GM12892 (cell line): ENCODE measurements around a stretch of chr1.

GRCh38 chr1:111214269-111215548 is 12.8 kb upstream of the CHI3L2 start:
- RRBS = no CpG with 5 or more reads among the region's 13 CpGs

DNA sequence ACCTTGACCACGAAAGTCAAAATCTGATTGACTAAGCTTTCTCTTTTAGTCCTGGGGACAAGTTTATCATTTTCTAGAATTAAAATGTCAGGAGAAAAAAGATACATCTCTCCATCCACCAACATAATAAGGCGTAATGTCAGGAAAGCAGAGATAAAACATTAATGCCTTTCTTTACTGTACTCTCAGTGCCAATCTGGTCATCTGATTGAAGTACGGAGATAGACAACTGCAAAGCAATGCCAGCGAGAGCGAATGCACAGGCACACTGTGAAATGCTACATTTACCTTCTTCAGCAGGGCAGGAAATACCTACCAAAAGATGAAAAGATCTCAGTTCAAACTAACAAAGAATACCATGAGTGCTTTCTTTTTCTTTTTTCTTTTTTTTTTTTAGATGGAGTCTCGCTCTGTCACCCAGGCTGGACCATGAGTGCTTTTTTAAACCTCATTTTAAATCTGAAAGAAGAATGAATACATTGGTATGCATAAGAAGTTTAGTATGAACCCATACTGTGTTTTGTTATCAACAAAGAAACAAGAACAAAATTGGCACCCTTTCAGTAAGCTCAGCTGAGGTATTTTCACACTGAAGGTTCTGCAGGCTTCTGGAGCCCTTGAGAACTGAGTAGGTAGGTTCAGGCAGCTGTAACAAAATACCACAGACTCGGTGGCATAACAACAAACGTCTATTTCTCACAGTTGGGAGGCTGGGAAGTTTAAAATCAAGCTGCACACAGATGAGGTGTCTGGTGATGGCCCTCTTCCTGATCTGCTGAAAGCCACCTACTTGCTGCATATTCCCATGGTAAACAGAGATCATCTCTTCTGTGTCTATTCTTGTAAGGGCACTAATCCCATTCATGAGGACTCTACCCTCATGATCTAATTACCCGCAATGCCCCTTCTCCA is 1.7 kb upstream of the CHI3L2 start:
- RRBS = no CpG with 5 or more reads among the region's 9 CpGs

DNA sequence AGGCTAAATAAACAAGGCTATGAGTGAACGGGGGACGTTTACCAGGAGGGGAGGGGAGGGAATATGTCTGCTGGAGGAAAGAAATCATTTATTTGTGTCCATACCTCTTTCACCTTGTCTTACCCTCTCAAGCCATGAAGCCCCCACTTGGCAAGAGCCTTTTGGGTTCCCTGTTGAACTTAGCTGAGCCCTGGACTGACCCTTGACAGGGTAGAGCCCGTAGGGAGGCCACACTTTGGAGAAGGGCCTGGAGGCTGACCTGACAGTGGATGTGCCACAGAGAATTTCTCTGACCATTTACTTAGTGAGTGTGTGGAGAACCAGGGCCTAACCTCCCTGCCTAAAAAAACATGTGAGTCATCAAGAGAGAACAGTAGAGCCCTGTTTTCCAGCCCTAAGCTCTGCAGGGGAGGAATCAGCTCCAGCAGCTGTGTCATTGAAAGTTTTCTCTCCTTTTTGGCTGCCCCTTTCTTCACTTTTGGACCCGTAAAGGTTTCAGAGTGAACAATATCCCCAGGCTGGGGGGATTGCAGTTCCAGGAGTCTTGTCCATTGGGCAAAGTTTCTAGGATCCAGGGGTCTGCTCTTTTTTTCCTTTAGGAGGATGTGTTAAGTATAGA is 877 bp downstream of the CHI3L2 start:
- RRBS = no CpG with 5 or more reads among the region's 4 CpGs

GRCh38 chr1:111449920-111450606 is 799 bp downstream of the ATP5PB start:
- RRBS = no CpG with 5 or more reads among the region's 9 CpGs

- RRBS = no CpG with 5 or more reads among the region's 4 CpGs
Observed at GRCh38 chr1:111470858-111471630, 2.7 kb upstream of the C1orf162 start.

GRCh38 chr1:111474094-111474577 is 352 bp downstream of the C1orf162 start:
- RRBS = no CpG with 5 or more reads among the region's 5 CpGs

GRCh38 chr1:111501715-111502182 is 1.7 kb downstream of the ADORA3 start:
- RRBS = no CpG with 5 or more reads among the region's 5 CpGs

- RRBS = no CpG with 5 or more reads among the region's 8 CpGs
Observed at GRCh38 chr1:111505585-111506344, 2.3 kb upstream of the ADORA3 start.

- RRBS = no CpG with 5 or more reads among the region's 4 CpGs
Observed at GRCh38 chr1:111603823-111604436, 15.7 kb upstream of the RAP1A start.

- RRBS = no CpG with 5 or more reads among the region's 4 CpGs
Observed at GRCh38 chr1:111627914-111628638, 8.5 kb downstream of the RAP1A start.

- RRBS = no CpG with 5 or more reads among the region's 5 CpGs
Observed at GRCh38 chr1:111644981-111645869, 25.6 kb downstream of the RAP1A start.

DNA sequence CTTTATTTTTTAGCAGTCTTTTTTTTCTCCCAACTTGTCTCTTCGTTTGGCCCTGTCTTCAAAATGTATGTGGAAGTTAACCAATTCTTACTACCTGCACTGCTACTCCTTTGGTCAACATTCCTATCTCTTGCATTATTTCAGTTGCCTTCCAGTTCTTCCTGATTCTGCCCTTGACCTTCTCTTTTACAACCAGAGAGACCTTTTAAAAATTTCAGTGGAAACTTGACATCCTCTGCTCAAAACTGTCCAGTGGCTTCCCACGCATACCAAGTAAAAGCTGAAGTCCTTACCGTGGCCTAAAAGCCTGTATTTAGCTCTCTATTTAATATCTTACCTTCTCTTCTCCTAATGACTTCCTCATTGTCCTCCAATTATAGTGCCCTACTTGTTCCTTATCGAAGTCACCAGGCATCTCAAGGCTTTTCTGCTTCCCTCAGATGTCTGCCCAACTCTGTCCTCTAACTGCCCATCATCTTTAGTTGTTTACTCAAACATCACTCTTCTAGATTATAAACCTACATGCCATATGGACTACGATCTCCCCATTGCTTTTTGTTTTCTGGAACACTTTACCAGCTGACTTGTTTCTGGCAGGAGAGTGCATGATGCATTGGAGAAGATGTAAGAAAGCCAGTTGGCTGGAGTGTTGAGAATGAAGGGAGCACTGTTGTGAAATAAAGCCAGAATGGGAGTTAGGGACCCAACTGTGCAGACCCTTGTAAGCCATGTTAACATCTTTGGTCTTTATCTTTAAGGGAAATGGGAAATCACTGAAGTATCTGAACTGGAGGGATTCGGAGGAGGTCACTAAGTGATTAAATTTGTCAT is 41.1 kb downstream of the RAP1A start:
- RRBS = no CpG with 5 or more reads among the region's 6 CpGs

DNA sequence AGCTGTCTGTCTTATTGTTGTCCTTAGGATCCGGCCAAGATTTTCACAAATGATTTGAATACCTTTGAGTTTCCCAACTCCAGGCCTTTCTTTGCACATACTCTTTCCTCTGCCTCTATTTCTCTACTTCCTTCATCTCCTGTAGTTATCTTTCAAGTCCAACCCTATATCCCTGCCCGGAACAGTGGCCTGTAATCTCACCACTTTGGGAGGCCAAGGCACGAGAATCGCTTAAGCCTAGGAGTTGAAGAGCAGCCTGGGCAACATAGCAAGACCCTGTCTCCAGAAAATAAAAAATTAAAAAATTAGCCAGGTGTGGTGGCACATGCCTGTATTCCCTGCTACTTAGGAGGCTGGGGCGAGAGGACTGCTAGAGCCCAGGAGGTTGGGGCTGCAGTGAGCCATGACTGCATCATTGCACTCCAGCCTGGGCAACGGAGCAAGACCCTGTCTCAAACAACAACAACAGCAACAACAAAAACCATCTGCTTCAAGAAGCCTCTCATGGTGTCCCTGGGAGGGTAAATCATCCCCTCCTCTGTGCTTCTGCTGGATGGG is 34.4 kb downstream of the KCND3 start:
- RRBS = no CpG with 5 or more reads among the region's 6 CpGs

- RRBS = no CpG with 5 or more reads among the region's 4 CpGs
Observed at GRCh38 chr1:112199040-112199394, 197.0 kb upstream of the CTTNBP2NL start.

DNA sequence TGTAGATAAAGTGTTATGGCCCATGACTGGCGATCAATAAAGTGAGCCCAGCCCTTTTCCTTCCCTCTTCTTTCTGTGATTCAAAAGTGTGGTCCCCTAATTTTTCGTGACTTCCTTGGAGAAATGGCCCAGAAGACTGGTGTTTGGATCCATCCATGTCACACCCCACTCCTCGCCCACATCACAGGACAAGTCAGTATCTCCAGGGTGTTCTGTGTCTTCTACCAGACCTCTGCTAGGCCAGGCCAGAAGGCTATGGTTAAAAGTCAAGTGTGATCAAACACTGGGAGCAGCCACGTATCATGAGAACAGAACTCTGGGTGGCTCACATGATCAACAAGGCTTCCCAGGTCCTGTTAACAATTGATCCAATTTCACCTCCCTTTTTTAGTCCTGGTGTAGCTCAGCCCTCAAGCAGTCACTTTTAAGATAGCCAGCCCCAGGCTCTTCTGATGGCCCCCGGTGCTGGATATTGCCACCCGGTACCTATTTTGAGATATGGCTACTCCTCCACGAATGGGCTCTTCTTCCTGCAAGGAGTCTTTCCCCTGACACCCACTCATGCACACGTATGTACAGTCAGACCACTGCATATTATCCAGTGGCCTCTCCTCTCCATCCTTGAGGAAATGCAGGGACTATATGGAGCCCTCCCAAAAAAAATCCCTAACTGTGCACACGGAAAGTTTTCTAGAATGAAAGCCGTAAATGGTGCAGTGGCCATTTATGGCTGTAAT is 62.0 kb upstream of the CTTNBP2NL start:
- RRBS = no CpG with 5 or more reads among the region's 10 CpGs

GRCh38 chr1:112389513-112390229 is 6.3 kb upstream of the CTTNBP2NL start:
- RRBS = no CpG with 5 or more reads among the region's 8 CpGs

GRCh38 chr1:112464336-112465067 is 44.3 kb upstream of the WNT2B start:
- RRBS = no CpG with 5 or more reads among the region's 10 CpGs

- RRBS = no CpG with 5 or more reads among the region's 9 CpGs
Observed at GRCh38 chr1:112524232-112524786, 15.5 kb downstream of the WNT2B start.

DNA sequence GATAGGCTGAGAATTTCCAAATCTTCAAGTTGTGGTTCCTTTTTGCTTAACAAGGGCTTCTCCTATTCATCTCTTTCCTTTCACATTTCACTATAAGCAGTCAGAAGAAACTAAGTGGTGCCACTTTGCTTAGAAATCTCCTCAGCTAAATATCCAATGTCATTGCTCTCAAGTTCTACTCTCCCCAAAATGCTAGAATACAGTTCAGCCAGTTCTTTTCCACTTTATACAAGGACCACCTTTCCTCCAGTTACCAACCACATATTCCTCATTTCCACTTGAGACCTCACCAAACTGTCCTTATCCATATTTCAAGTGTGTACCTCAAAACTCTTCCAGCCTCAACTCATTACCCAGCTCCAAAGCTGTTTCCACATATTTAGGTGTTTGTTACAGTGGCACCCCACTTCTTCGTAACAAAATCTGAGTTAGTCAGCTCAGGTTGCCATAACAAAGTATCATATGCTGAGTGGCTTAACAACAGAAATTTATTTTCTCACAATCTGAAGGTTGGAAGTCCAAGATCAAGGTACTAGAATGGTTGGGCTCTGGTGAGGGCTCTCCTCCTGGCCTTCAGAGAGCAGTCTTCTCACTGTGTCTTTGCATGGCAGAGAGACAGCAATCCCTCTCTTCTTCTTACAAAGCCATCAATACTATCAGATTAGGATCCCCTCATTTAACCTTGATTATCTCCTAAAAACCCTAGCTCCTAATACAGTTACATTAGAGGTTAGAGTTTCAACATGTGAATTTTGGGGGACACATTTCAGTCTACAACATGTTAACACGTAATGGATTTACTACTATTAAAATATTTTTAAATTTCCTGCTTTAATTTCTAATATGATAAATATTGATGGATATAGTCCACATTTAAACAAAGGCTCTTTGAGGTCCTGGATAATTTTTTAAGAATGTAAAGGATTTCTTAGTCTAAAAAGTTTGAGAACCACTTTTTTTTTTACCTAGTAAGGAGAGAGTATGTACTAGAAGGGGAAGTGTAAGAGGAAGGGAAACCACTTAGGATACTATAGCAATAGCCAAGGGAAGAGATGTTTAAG is 12.4 kb downstream of the ST7L start:
- RRBS = no CpG with 5 or more reads among the region's 2 CpGs

- RRBS = no CpG with 5 or more reads among the region's 10 CpGs
Observed at GRCh38 chr1:112669845-112671176, 4.1 kb upstream of the MOV10 start.